HEK293 (cell line): ENCODE data around the gene KRTAP2-1.

- PRO-cap, result no peak
- RRBS, 2 experiments, result no CpG with 5 or more reads among the region's 9 CpGs
Observed at GRCh38 chr17:40540412-40540960, 24.8 kb downstream of the CCR7 start.

DNA sequence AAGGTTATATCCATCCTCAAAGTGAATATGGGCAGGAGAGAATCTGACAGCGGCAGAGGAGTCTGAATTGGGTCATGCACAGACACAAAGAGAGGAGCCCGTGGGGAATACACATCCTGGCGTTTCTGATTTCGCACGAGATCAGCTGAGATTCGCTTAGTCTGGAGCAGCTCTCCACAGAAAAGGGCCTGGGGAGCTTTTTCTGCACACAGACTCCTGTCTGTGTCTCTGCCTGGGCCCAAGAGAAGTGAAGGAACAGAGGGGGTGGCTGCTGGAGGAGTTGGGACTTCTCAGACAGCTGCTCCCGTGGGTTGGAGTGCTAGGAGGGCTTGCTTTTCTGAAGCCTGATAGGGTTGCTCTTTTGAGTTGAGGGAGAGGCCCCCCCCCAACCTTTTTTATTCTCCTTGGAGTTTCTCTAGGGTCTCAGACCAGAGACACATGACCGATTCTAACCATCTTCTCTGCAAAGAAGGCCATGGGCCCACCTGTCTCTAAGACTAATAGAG lies 15.5 kb downstream of the CCR7 start:
- PRO-cap, result no peak
- RRBS, 2 experiments, result no CpG with 5 or more reads among the region's 8 CpGs

- PRO-cap, result no peak
- RRBS, 2 experiments, result no CpG with 5 or more reads among the region's 21 CpGs
Observed at GRCh38 chr17:40562423-40563733, 2.4 kb downstream of the CCR7 start.

- PRO-cap, result no peak
- RRBS, 2 experiments, result no CpG with 5 or more reads among the region's 9 CpGs
Observed at GRCh38 chr17:40564119-40564555, 1.1 kb downstream of the CCR7 start.

- PRO-cap, result no peak
- RRBS, 2 experiments, result no CpG with 5 or more reads among the region's 10 CpGs
Observed at GRCh38 chr17:40564556-40565345, 521 bp downstream of the CCR7 start.

- PRO-cap, result no peak
- RRBS, 2 experiments, result no CpG with 5 or more reads among the region's 12 CpGs
Observed at GRCh38 chr17:40582098-40582959, 17.1 kb upstream of the CCR7 start.

GRCh38 chr17:40597240-40597913 lies 32.1 kb upstream of the CCR7 start:
- PRO-cap, result no peak
- RRBS, 2 experiments, result no CpG with 5 or more reads among the region's 6 CpGs

DNA sequence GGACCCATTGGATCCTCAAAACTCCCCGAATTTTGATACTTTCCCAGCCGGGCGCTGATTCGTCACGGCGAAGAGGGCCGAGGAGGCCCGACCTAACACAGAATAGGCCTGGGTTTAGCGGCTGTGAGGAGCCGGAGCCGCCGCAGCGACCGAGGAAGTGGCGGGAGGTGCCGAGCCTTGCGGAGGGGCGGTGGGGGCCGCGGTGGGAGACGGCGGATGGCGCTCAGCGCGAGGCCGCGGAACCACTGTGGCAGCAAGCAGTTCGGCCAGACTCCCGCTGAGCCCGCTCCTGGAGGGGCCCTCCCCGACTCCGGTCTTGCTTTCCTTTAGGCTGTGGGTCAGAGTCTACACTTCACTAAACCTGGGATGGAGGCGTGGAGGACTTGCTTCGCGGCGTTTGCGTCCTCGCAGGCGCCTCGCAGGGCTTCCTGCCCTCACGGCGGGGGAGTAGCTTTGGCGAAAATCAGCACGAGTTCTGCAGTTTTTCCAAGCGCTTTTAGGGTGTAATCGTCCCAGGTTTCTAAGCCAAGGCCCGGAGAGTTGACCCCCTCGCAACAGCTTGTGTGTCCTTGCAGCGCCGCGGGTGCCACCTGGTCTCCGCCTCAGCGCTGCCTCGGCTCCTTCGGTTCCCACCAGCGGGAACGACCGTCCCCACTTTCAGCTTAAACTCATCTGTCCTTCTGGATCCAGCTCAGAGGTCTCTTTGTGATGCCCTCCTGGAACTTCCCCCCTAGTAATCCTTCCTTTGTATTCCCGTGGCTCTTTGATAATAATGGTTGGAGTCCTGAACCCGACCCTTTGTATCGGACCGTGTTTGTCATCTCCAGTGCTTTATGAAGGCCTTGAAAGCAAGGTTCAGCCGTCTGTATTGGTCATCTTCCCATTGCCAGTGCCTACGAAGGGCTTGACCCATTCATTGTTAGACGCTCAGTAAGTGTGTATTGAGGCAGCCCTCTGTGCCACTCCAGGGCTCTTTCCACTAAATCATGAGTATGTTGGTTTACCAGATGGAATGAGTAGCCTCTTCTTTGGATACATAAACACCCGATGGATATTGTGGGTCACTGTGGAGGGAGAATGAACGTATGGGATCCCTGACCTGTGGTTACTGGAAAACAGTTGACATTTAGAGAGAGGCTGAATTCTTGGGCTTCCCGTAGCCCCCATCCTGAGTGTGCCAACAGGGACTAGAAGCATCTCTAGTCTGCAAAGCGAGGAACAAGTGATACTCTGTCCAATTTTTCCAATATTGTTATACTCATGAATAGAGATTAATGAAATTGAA lies 805 bp upstream of the SMARCE1 start:
- PRO-cap, result bidirectional peak, plus-strand start at position 100 of the sequence, minus-strand start outside the sequence; bidirectional peak, plus-strand start at position 421 of the sequence, minus-strand start at position 427 of the sequence; bidirectional peak, plus-strand start at position 554 of the sequence, minus-strand start at position 592 of the sequence; unidirectional peak, minus-strand start at position 674 of the sequence; unidirectional peak, minus-strand start at position 835 of the sequence
- RRBS, 2 experiments, result under 1 to 1% methylated on average over 8 of the region's 69 CpGs

- PRO-cap, result no peak
- RRBS, 2 experiments, result no CpG with 5 or more reads among the region's 9 CpGs
Observed at GRCh38 chr17:40866718-40867210, 259 bp downstream of the KRT12 start.

GRCh38 chr17:40945576-40945787 lies 8.0 kb upstream of the KRT23 start:
- PRO-cap, result no peak
- RRBS, 2 experiments, result no CpG with 5 or more reads among the region's 3 CpGs

DNA sequence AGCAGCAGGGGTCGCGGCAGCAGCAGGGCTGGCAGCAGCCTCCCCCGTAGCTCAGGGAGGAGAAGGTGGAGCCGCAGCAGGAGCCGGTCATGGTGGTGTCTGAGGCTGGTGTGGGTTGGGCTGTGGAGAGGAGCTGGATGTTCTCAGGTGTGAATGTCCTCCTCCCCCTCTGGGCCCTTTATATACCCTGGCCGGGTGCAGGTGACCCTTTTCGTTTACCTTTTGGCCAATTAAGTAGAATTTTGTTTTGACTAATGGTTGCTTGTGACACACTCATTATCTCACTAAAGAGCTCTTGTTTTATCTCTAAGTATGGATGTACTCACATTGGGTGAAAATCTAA lies at the start of gene KRTAP2-1:
Gene KRTAP2-1, minus strand, starts transcription at position 140 of the 343 bp plus-strand sequence.
- PRO-cap, result no peak
- RRBS, 2 experiments, result no CpG with 5 or more reads among the region's 7 CpGs

DNA sequence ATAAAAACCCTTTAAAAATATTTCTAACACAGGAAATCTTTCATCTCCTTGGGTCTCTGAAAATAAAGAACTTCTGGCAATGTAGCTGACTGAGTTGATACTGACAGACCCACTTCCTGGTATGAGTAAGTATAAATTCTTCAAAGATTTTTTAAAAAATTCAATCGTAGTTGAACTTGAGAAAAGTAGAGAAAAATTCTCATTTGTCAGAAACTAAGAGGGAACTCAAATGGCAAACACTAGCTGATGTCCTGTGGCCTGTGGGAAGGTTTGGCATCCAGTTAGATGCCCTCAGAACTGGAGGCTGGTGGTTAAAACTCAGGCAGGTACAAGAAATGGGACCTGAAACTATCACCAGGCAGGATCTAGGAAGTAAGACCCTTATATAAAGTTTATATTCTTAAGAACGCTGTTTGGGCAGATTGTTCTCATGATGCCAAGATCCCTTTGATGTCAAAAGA lies 6.3 kb downstream of the KRTAP4-6 start:
- PRO-cap, result no peak
- RRBS, 2 experiments, result no CpG with 5 or more reads among the region's 2 CpGs

- PRO-cap, result no peak
- RRBS, 2 experiments, result no CpG with 5 or more reads among the region's 4 CpGs
Observed at GRCh38 chr17:41315868-41316084, 266 bp upstream of the KRTAP17-1 start.

DNA sequence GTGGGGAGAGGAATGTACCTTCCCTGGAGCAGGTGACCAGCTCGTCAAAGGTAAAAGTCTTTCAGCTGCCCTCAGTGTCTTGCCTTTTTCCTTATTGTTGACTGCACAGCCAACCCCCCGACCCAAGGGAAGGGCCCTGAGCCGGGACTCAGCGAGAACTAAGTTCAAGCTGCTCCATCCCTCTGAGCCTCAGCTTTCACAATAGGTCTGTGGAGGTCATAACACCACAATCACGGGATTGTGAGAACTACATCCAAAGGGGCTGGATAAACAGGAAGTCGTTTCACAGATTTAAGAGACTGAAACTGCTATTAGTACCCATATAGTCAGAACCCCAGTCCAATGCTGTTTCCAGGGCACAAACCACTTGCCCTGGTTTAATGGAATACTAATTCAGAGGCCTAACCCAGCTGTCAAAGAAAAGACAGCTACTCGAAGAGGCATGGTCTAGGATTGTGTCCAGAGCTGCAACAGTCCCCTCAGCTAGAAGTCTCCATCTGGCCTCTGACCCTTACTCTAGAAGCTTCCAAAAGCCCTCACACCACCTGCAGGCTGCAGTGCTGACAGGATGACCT lies 2.8 kb upstream of the KRT36 start:
- PRO-cap, result no peak
- RRBS, 2 experiments, result no CpG with 5 or more reads among the region's 7 CpGs

DNA sequence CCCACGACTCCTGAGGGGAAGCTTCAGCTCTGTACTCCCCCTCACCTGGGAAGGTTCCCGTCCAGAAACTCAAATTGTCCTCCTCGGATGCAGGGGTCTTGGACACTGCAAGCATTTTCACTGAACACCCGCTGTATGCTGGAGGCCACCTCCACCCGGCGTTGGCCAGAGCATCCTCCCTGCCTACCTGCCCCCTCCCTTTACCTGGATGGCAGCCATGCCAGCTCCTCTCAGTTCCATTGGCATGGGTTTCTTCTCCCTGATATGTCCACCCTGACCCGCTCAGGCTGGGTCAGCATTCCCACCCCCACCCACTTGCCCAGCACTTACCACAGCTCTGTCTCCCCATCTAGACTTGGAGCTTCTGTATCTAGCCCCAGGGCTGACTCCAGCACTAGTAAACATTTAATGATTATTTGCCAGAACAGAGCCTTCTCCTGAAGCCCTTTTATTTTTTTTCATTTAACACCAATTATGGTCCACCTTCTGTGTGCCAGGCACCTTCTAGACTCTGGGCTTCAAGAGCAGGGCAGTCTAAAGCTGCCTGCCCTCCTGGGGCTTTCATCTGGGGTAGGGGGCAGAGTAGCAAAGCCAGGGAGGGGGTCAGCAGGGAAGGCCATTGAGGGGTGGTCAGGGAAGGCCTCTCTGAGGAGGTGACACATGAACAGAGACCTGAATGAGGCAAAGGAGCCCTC lies 8.8 kb upstream of the KRT19 start:
- PRO-cap, result no peak
- RRBS, 2 experiments, result no CpG with 5 or more reads among the region's 7 CpGs

- PRO-cap, result no peak
- RRBS, 2 experiments, result 58 to 62% methylated on average over 8 of the region's 31 CpGs
Observed at GRCh38 chr17:41655187-41656338, 31.2 kb upstream of the KRT17 start.

DNA sequence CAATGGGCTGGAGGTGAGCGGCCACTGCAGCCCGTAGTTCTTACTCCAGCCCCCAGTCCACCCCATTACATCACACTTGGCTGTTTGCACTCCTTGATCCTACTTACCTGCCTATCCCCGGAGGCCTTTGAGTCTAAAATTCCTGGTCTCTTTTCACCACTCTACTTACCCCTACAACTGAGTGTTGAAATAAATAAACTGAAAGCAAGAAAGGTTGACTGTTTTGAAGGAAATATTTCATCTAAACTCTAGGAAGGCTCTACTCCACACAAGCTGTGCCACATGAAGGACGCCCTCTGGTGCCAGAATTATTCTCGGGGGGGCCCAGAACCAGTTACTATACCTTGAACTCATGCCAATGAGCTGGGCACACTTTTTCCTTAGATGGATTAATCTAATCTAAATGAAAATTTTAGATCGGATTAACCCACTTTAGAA lies 797 bp upstream of the EIF1 start:
- PRO-cap, result no peak
- RRBS, 2 experiments, result no CpG with 5 or more reads among the region's 6 CpGs

DNA sequence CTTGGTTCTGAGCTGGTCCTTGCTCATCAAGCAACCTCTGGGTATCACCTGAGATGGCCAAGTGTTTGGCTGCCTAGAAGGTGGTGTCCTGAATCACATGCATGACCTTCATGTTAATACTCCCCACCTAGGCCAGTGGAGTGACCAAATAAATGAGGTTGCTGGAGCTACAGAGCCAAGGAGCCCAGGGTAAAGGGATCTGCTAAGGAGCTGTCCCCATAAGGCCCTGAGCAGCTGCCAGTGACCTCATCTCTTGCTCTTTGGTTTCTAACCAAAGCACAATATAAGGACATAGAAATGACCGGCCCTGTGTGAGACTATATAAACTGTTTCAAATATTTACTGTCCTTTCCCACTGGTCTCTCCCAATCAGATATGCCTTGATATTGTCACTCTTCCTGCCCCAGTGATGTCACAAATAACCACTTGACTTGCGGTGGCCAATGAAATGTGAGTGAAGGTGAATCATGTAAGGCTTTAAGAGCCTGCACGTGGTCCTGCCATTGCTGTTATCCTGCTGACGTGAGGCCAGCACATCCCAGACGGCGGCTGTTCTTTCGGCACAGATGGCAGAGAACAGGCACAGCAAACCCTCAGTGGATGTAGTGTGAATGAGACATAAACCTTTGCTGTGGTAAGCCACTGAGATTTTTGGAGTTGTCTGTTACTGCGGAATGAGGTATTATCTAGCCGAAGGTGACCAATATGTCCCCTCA lies 5.3 kb upstream of the KLHL11 start:
- PRO-cap, result no peak
- RRBS, 2 experiments, result no CpG with 5 or more reads among the region's 9 CpGs

DNA sequence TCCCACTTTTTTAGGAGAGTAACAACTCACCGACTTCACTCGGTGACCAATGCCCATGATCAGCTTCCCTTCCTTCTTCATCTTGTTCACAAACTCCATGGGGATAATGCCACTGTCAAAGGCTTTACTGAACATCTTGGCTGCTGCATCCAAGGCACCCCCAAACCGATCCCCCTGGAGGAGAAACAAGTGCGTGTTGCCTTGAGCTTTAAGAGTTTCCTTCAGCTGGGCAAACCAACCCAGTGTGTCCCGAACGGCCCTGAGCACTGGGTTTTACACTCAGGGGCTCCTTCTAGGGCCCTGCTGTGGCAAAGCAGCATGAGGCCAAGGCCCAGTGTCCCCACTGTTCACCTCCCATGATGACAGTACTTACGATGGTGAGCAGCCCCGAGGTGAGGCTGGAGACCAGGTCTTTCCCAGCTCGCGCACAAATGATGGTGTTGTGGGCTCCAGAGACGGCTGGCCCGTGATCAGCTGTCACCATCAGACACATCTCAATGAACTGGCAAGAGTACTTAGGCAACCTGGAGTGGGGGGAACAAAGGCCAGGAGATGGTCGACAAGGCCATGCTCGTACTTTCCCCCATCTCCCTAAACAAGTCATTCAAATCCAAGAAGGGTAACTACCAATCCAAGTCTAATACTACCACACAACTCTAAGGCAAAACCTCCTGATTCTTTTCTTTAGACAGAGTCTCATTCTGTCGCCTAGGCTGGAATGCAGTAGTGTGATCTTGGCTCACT lies 6.6 kb upstream of the KLHL11 start:
- PRO-cap, result no peak
- RRBS, 2 experiments, result no CpG with 5 or more reads among the region's 15 CpGs

GRCh38 chr17:41873544-41874425 lies 8.6 kb upstream of the KLHL11 start:
- PRO-cap, result no peak
- RRBS, 2 experiments, result no CpG with 5 or more reads among the region's 13 CpGs